ENCODE measurements around a stretch of chr13.

- PRO-cap = unidirectional peak, minus-strand start at chr13:26254892
Measured at GRCh38 chr13:26254573-26255056, 686 bp downstream of the CDK8 start.

DNA sequence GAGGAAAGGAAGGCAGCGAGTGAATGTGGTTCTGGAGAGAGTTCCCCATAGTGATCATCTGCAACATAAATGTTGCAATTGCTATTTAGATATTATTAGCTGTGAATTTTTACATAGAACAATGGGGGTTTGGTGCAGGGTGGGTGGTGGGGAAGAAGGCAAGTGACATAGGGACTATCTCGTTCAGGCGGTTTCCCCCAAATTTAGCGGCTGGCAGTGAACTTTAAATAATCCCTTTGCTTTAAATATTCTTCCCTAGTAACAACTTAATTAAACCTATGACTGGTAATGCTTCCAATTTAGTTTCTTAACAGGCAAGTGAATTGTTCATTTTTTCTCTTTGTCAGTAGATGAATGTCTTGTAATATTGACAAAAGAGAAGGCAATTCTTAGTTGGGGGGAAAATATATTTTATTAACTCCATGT, 1.3 kb downstream of the CDK8 start:
- PRO-cap = no peak

DNA sequence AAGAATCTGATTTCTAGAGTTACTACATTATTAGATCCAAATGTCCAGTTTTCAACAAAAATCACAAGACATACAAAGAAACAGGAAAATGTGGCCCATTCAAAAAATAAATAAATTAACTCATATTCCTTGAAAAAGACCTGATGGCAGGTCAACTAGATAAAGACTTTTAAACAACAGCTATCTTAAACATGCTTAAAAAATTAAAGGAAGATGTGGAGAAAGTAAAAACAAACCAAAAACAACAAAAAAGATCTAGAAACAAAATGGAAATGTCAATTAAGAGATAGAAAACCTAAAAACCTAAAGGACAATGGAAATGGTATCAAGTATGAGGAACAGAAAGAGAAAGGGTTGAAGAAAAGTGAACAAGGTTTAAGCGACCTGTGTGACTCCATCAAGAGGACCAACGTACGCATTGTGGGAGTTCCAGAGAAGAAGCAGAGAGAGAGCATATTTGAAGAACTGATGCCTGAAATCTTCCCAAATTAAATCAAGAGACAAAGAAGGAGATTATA, 62.9 kb downstream of the CDK8 start:
- PRO-cap = no peak

DNA sequence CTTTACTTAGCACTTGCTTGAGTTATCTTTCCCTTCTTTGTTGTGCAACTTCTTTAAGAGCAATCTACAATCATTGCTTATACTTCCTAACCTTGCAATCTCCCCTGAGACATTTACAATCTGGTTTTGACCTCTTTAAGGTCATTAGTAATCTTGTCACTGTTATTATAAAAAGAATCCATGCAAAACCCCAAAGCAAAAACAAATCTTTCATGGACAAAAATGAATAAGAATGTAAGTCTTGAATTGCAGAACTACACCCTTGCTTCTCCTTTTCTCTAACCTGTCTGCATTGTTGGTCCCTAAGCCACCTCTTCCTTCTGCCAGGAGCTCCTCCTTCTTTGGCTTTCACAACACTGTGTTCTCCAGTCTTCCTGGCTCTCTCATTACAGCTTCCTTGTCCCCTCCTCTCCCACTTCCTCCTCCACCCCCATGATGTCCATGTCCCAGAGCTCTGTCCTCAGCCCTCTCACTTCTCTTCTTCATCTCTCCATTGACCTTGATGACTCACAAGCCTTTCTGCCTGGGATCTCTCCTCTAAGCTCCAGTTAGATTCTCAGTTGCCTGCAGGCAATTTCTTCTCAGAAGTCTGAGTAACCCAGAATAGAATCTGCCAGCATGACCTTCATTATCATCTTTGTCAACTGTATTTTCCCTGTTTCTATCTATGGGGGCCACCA, 100.4 kb upstream of the WASF3 start:
- PRO-cap = no peak

DNA sequence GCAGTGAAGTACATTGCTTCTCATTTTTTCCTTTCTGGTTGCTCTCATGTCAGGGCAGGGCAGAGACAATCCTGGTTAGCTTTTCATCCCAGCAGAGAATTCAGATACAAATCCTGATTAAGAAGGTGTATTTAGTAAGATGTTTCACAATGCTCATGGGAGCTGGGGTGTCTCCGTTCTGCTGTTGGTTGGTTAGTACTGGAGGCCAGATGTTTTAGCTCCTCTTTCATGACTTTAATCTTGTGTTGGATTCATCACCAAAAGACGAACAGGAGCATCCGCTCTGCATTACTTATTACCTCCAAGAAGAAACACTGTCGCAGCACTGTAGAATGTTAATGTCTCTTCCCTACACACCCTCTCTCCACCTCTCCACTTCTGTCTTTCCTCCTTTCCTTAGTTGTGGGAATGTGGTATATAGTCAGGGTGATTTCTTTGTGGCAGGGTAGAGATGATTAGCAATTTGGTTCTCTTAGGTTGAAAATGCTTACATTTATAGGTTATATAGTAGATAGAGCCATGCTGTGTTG, 43.1 kb downstream of the WASF3 start:
- PRO-cap = no peak

DNA sequence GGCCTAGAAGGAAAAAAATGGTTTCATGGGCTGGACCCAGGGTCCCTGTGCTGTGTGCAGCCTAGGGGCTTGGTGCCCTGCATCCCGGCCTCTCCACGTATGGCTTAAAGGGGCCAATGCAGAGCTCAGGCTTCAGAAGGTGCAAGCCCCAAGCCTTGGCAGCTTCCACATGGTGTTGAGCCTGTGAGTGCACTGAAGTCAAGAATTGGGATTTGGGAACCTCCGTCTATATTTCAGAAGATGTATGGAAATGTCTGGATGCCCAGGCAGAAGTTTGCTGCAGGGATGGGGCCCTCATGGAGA, 22.2 kb downstream of the GPR12 start:
- PRO-cap = no peak

GRCh38 chr13:26997322-26997932, 174.2 kb downstream of the USP12 start:
- PRO-cap = no peak

DNA sequence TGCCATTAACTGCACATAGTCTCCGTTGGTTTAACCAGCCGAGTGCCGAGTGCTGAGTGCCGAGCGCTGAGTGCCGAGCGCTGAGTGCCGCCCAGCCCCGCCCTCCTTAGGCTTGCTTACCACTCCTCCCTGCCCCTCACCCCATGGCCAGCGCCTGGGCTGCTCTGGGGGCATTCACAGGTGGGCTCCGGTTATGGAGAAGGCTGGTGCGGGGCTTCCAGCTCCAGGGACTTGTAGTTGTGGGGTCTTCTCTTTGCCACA, 164.7 kb downstream of the USP12 start:
- PRO-cap = no peak

DNA sequence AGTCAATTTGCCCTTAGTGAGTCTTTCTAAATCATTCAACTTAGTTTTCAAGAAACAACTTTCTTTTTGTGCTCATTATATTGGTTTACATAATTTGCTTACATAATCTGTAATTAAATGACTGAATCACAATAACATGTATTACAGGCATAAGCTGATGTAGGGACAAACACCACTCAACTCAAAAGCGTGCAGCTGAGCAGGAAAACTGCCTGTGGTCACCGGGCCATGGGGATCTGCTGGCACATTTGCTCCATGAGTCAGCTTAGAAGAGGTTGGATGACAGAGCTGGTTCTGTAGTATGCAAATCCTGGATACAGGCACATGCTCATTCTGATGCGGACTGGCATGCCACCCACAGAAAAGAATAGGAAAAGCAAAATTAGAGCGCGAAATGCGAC, 128.6 kb downstream of the USP12 start:
- PRO-cap = no peak

DNA sequence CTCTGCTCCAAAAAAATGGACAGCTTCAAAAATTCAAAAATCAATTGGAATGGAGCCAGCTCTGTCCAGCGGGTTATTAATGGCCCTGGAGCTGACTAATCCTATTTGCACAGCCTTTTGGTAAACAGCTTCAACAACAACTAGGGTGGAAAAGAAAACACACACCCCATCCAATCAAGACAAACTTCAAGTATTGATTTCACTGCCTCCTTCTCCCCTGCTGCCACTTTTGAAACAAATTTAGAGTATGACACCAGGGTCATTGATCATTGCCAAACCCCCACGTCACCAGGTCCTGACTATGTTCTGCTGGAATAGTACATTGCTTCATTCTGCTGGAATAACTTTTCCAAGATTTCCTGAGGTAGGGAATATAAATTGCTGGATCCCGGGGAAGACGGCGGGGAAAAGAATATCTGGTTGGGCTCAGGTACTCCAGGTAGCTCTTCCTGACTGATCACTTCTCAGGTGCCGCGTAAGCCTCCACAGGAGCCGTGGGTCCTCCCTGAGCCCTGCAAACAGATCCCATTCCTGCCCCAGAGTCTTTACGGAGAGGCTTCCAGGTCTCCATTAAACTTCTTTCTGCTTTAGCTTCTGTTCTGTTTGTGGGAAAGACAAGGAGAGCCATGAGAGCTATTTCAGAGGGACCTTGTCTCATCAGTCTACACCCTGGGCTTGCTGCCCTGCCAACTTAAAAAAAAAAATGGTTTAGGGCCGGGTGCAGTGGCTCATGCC, 56.7 kb upstream of the GTF3A start:
- PRO-cap = bidirectional peak, plus-strand start at position 330 of the sequence, minus-strand start at position 97 of the sequence

GRCh38 chr13:27434350-27435544, 10.3 kb downstream of the GTF3A start:
- PRO-cap = no peak

DNA sequence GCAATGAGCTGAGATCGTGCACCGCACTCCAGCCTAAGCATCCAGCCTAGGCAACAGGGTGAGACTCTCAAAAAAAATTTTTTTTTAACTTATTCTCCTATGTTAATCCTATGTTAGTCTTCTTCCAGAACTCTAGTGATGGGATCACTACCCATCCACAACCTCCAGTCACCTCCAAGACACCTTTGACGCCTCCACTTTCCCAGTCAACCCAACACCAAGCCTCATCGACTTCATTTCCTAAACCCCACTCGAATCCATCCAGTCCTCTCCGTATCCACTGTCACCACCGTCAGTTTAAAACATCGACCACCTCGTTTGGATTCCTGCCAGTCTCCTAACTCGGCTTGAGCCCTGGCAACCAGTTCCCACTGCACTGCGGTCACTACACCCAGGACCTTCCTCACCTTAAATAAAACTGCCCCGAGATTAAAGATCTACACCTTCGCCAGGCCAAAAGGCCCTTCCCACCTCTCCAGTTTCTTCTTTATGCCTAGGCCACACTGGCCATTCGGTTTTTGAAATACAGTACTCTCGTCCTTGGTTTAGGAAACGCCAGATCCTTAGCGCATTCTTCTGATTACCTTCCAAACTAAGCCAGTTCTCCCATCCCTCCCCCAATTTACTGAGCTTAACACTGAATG, 1.3 kb downstream of the MTIF3 start:
- PRO-cap = no peak

DNA sequence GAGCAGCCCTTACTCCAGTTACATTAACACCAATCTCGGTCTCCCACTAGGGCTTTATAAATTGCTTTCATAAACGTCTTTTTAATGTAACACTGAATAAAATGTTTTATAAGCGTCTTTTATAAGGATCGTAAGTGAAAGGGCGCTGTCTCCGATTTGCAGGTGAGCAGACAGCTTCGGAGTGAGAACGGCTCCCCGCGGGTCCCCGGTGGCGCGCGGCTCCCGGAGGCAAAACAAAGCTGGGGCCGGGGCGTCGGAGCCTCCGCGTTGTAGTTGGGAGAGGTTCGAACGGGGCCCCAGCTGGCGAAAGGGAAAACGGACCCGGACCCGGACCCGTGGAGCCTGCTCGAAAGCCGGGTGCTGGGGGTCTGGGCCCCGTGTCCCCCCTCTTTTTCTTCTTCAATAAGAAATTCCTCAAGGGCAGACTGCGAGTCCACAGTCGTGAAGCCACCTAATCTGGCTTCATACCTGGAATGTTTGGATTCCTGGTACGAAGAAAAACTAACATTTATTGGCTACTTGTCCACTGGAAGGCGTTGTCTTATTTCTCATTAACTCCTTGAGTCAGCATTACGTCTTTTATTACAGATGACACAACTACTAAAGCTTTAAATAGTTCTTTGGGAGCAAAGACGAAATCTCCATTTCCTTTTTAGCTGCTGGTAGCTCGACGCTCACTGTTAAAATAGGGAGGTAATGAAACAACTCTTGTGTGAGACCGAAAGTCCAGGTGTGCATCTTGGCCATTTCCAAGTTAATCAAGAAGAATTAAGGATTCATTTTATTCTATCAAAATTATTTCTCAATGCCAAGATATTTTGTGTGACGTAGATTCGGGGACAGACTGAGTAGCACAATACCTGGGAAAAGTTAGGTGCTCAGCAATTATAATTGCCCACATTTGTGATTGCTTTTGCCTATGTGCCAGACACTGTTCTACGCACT, 694 bp upstream of the MTIF3 start:
- PRO-cap = bidirectional peak, plus-strand start at position 645 of the sequence, minus-strand start at position 458 of the sequence

- PRO-cap = no peak
Measured at GRCh38 chr13:27534369-27534725, 84.0 kb upstream of the MTIF3 start.

DNA sequence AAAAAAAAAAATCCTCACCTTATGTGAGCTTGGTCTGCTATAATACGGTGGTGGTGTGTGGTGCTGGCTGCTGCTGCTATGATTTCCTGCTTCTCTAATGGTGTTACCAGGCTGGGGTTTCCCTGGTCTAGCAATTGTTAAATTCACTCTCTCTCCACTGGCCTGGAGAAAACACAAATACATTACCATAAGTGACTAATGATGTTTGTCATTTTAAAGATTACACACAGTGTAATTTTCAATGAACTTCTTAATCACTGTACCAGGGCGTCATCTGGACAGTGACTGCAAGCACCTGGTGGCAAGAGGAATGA, 60.5 kb downstream of the LNX2 start:
- PRO-cap = no peak

GRCh38 chr13:27665466-27666532, 44.1 kb downstream of the POLR1D start:
- PRO-cap = no peak

- PRO-cap = no peak
Measured at GRCh38 chr13:27851082-27852186, 59.2 kb downstream of the GSX1 start.

DNA sequence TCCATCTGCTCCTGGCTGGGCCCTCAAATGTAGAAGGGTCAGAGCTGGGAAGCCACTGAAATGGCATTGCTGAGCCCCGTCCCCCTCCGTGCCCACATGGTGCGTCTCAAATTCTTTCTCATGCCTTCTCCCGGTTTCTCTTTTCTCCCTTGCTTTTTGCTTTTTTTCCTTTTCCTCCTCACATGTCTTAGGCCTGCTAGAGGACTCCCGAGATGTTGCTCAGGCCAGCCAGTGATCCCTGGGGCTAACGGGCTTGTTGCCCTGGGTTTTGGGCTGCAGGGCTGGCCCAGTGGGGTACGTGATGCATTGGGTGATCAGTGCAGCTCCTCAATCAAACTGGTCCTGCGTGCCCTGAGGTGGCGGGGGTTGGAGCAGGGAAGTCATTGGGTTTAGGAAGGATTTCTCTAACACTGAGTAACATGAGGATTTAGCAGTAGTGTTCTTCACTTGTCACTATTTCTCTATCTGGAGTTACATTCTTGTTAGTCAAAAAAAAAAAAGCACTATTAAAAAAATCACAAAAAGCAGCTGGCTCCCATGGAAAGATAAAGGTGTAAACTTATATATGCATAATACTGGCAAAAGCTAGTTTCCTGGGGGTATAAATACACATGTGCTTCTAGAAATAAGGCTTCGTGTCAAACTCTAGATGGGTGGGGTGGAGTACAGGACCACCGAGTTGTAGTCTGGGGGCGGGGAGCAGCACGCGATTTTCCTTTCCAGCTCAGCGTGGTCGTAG, 164.3 kb downstream of the PAN3 start:
- PRO-cap = no peak

DNA sequence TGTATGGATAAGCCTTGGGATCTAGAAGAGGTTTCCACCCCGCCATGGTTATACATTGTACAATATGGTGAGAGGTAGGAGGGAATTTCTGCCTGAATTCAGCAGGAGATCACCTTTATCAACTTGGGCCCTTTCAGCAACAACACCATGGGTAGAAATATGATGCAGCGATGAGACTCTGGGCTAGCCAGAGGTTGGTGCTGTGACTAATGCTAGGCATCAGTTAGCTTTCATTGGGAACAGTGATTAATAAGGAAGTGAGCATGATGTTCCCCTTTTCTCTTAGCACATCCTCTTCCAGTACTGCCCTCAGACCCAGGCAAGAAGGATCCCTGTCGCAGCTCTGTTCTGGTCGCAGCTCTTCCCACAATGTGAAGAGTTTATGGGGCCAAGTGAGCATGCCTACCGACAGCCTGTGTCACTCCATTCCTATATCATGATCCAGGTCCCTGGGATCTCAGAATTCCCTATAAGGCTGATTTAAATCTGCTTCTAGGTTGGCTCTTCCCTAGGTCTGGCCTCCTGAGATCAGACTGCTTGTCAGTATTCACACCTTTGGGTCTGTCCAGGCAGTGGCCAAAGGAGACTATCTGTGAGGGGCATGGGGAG, 100.5 kb downstream of the FLT1 start:
- PRO-cap = no peak

- PRO-cap = no peak
Measured at GRCh38 chr13:28422659-28423580, 72.0 kb downstream of the FLT1 start.